Measurements from ENCODE around the genes EFCAB8 and BPIFB4.

- RRBS = 6% methylated on average over 1 of the region's 43 CpGs
These were observed 9.7 kb downstream of the DUSP15 start for GRCh38 chr20:31860228-31861447.

DNA sequence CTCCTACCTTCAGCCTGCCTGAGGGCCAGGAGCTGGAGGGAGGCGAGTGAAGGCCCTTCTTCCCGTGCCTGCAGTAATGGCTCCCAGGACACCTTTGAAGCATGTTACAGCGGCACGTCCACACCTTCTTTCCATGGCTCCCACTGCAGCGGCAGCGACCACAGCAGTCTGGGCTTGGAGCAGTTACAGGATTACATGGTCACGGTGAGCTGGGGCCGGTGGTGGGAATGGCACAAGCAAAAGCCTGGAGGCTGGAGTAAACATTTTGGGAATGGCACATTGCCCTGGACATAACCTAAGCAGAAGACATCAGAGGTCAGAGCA lies 18.6 kb downstream of the CCM2L start:
- RRBS = no CpG with 5 or more reads among the region's 8 CpGs

GRCh38 chr20:32030971-32031345 lies 20.7 kb downstream of the CCM2L start:
- RRBS = 5% methylated on average over 12 of the region's 43 CpGs

DNA sequence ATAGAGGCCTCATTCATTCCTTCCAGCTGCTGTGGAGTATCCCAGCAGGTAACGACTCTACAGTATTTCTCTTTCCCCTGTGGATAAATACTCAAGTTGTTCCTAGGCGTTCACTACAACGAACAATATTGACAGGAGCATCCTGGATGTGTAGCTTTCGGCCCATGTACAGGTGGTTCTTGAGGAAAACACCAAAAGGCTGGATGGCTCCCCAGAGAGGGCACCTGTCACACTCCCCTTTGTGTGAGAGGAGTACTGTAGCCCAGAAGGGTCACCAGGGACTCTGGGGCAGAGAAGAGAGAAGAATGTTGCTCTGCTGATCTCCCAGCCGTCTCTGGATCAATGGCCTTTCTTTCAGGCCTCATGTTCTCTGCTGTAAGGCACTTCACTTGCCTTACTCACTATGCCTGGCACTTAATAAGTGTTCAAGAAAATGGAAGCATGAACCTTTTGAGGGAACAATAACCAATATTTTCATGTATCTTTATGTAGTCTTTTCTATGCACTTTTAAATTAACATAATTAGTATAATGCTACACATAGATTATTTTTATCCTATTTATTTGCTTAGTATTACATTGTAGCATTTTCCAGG lies 3.0 kb downstream of the HCK start:
- RRBS = no CpG with 5 or more reads among the region's 5 CpGs

GRCh38 chr20:32195763-32196694 lies 11.5 kb downstream of the PLAGL2 start:
- RRBS = no CpG with 5 or more reads among the region's 14 CpGs

DNA sequence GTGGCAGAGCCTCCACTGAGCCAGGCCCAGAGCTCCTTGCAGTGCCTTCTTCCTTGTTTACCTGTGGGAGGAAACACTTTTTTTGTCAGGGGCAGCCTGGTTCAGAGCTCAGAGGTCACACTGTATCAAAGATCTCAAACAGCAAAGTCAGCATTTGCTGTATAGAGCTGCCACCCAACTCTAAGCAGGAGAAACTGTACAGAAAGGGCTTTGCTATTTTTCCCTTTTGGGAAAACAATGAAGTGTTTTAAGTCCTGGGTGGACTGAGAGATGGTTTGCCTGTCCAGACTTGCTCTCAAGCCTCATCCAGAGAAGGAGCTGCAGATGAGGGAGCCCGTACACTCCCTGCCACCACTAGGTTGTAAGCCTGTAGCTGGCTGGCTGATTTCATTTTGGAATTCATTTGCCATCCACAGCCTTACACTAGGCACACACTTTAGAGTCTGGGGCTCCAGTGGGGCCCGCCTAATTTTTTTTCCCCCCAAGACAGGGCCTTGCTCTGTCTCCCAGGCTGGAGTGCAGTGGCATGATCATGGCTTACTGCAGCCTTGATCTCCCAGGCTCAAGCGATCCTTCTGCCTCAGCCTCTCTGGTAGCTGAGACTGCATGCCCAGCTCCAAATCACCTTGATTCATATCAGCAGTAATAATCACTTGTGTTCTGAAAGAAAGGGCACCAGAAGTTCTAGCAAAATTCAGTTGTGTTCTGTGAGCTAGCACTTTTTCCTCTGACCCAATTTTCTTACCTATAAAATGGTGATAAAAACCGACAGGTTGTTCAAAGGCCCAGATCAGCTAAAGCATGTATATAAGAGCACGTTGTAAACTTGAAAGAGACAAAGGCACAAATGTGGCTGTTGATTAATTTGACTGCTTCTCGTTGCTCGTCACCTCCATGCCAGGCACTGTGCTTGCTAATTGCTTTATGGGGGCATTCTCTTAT lies 28.5 kb downstream of the POFUT1 start:
- RRBS = no CpG with 5 or more reads among the region's 7 CpGs

GRCh38 chr20:32285525-32286346 lies 8.3 kb downstream of the KIF3B start:
- RRBS = no CpG with 5 or more reads among the region's 4 CpGs

- RRBS = no CpG with 5 or more reads among the region's 29 CpGs
These were observed 33.1 kb downstream of the KIF3B start for GRCh38 chr20:32310280-32311147.

GRCh38 chr20:32333956-32334964 lies 23.9 kb upstream of the ASXL1 start:
- RRBS = no CpG with 5 or more reads among the region's 13 CpGs

- RRBS = no CpG with 5 or more reads among the region's 19 CpGs
These were observed 71.5 kb downstream of the ASXL1 start for GRCh38 chr20:32429515-32430121.

GRCh38 chr20:32473058-32473922 lies 111.8 kb downstream of the NOL4L start:
- RRBS = 37% methylated on average over 2 of the region's 29 CpGs

DNA sequence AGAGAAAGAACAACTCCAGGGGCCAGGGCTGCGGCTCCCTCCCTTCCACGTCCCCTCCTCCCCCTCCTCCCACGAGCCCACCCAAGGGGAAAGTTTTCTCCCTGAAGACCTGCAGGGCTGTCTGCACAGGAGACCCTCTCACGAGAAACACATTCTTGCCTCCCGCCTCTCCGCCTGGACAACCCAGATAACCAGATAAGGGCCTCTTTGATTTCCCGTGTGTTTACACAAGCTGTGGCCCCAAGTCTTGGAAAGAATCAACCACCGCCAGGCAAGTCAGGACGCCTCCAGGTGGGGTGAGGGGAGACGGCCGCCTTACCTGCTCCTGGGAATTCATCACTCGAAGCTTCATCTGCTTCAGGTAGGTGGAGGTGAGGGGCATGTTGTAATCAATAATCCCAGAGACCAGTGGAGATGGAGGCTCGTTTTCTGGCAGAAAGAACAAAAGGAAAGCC lies 74.1 kb downstream of the NOL4L start:
- RRBS = no CpG with 5 or more reads among the region's 13 CpGs

GRCh38 chr20:32535217-32535897 lies 49.8 kb downstream of the NOL4L start:
- RRBS = no CpG with 5 or more reads among the region's 17 CpGs

GRCh38 chr20:32603117-32603421 lies 17.9 kb upstream of the NOL4L start:
- RRBS = no CpG with 5 or more reads among the region's 11 CpGs

DNA sequence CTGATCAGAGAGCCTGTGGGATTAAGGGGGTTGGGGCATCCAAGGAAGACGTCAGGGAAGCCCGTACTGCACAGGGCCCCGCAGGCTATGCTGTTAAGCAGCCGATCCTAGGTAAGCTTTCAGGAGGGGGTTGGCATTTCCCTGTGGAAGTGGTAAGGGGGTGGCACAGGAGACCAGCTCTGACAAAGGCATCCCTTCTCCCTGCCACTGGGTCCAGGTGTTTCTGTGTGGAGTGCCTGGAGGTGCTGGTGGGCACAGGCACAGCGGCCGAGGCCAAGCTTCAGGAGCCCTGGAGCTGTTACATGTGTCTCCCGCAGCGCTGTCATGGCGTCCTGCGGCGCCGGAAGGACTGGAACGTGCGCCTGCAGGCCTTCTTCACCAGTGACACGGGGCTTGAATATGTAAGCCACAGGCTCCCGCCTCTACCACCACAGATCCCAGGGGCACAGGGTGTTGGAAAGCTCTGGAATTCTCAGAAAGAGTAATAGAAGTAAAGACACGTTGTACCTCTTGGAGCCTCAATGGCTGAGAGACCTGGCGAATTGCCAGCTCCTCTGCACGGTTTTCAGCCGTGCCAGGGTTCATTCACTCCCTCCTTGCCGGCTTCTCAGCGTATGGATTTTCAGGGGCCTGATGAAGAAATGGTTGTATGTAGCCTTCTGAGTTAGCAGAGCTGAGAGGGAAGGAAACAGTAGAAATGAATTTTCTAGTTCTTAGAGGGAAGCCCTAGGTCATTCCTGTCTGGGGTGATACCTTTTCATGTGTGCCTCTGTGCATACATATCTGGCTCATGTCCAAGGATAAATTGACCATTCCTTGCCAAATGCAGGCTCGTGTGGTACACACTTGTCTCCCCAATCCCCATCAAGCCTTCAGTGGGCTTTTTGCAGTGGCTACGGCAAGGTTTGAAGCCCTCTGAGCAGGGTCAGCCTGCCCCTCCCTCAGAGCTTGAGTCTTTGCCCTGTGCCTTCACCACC lies 21.2 kb upstream of the MAPRE1 start:
- RRBS = no CpG with 5 or more reads among the region's 24 CpGs

DNA sequence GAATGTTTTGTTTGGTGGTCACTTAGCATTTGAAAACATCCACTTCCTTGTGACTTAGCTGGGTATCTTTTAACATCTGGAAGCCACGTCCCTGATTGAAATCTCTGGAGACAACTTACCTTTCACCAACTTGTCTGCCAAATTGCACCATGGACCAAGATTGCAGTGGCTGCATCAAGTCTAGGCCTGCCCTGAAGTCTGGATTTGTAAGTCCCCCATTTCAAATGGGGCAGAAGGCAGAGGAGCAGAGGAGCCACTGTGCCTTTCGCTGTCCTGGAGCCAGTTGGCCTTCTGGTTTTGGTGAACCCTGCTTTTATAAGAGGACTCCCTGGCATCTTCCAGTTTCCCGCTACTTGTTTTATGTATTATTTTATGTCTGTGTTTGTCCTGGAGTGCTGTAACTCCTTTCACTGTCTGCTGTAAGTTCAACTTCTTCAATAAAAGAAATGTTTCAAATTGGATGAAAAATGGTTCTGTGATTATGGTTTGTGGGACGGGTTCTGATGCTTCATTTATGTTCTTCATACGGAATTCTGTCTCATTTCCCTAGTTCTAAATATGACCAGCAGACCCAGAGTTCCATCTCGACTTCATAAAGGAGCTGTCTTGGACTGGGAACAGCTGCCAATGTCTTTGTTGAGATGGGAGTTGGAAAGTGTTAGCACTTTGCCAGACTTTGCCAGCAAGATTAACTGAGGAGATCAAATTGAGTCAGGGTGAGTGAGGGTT lies at the start of gene EFCAB8:
EFCAB8 (plus strand) TSS at position 633 of the 729 bp plus-strand sequence.
- RRBS = no CpG with 5 or more reads among the region's 6 CpGs

DNA sequence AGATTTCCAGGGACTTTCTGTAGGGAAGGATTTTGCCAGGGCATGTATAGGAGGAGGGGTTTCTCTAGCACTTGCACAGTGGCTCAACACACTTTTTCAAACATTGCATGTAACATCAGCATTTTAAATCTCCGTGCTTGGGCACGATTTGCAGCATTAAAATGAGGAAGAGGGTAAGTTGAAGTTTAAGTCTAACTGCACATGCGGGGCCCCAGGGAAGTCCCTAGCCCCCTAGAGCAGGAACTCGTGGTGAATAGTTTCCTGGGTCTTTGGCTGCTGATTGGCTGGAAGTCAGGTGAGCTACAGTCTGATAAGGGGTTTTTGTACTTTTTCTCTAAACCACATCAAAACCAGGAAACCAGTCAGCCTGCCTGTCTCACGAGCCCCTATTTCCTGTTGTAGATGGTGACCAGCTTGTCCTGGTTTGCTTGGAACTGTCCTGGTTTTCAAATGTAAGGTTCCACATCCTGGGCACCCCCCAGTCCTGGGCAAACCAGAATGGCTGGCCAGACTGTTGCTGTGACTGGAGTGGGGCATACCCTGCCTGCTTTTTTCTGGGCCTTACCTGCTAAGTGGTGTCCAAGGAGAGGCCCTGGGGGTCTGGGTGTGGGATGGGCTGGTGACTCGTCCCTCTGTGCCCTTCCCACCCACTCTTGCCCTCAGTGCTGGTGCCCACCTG lies 32.0 kb downstream of the SUN5 start:
- RRBS = no CpG with 5 or more reads among the region's 6 CpGs

- RRBS = no CpG with 5 or more reads among the region's 5 CpGs
These were observed at the start of gene BPIFB4 for GRCh38 chr20:33079351-33079872. Gene BPIFB4 (plus strand): TSS chr20:33079643.

DNA sequence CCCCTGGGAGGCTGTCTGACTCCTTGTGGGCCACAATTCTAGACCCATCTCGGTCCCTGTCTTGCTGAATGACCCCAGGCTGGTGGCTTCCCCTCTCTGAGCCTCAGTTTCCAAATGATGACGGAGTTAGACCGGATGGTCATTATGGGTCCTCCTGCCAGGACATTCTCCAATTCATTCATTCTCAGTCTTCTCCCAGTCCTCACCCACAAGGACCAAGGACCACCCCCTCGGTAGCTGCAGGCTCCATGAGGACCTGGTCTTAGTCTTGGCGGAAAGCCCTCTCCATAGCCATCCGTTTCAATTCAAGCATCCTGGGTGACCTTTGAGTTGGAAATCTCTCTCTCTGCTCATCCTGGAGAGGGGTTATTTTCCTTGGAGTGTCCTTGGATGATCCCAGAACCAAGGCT lies 272 bp upstream of the BPIFA2 start:
- RRBS = no CpG with 5 or more reads among the region's 6 CpGs

GRCh38 chr20:33277466-33278605 lies 5.2 kb upstream of the BPIFB1 start:
- RRBS = no CpG with 5 or more reads among the region's 14 CpGs